CMK (cell line): ENCODE measurements around the gene ZNF736.

- RRBS, result no CpG with 5 or more reads among the region's 39 CpGs
Observed at GRCh38 chr7:64313544-64314726, at the start of gene ZNF736. TSS of gene ZNF736 (plus strand) at chr7:64313961.

- RRBS, result no CpG with 5 or more reads among the region's 7 CpGs
Observed at GRCh38 chr7:64803789-64804402, 9.7 kb downstream of the ZNF138 start.

- RRBS, result no CpG with 5 or more reads among the region's 11 CpGs
Observed at GRCh38 chr7:64888019-64888587, 15.0 kb upstream of the ZNF273 start.

DNA sequence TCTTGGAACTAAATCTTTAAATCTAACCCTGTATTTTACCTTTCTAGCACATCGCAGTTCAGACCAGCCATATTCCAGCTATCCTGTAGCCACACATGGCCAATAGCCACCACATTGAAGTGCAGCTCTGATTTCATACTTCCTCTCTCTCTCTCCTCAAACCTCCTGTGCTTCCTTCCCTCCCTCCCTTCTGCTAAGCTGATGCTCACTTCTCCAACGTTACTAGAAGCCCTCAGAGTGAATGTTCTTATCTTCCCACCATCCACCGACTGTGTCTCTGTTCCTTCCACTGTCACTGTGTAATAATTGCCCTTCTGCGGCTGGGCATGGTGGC lies 574 bp upstream of the ERV3-1 start:
- RRBS, result no CpG with 5 or more reads among the region's 4 CpGs

- RRBS, result 2% methylated on average over 24 of the region's 97 CpGs
Observed at GRCh38 chr7:65037867-65038735, 31.6 kb upstream of the ERV3-1 start.

DNA sequence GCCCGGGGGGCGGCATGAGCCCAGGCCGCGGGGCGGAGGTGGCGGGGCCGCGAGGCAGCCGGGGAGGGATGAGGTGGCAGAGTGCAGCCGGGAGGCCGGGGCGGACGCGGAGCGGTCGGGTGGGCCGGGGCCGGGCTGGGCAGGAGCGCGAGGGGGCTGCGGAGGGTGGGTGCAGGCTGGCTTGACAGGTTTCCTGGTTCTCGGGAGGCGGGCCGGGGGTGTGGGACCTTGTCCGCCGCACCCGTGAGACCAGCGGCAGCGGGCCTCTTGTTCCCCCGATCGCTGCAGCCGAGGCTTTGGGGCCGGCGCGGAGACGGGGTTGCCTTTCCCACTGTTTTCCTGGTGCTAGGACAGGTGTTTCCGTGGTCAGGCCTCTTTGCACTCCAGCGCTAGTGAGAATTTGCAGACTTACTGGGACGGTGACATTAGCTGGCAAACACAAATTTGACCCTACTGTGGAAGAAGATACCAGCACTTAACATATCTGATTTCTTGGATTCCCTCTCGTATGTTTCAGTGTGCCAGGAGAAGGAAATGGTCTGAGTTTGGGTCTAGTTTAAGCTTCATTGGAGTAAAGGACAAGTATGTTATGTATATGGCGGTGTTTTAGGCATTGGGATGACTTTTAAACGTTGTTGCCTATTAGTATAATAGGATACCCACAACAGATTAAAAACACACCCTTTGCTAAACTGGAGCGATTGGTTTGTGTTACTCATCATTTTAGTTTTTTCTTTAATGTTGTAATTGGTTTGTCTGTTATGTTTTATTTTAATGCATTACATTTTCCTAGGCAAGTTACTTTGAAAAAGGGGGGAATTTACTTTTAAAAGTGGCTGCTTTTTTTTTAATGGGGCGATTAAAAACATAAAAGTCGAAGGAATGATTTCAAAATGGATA lies 32.5 kb upstream of the ERV3-1 start:
- RRBS, result 2% methylated on average over 4 of the region's 45 CpGs

DNA sequence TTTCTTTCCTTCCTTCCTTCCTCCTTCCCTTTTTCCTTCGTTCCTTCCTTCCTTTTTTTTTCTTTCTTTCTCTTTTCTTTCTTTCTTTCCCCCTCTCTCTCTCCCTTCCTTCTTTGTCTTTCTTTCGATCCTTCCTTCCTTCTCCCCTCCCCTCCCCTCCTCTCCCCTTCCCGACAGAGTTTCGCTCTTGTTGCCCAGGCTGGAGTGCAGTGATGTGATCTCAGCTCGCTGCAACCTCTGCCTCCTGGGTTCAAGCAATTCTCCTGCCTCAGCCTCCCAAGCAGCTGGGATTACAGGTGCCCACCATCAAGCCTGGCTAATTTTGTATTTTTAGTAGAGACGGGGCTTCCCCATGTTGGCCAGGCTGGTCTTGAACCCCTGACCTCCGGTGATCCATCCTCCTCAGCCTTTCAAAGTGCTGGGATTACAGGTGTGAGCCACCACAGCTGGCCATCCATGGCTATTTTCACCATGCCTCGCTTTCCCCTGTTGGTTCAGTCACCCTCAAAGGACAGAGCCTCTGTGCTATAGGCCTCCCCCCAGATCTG lies 150.2 kb upstream of the VKORC1L1 start:
- RRBS, result no CpG with 5 or more reads among the region's 8 CpGs

GRCh38 chr7:65723383-65723921 lies 149.4 kb upstream of the VKORC1L1 start:
- RRBS, result no CpG with 5 or more reads among the region's 13 CpGs

DNA sequence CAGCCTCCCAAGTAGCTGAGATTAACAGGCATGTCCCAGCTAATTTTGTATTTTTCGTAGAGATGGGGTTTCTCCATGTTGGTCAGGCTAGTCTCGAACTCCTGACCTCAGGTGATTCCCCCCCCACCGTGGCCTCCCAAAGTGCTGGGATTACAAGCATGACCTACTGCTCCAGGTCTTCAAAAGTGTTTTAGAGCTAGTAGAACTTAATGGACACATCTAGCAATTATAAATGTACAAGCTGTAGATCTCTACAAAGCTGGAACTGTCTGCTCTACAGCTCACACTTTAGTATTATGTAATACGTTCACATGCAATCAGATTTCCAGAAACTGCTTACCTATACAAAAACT lies 39.4 kb upstream of the ASL start:
- RRBS, result no CpG with 5 or more reads among the region's 4 CpGs

GRCh38 chr7:66043589-66044185 lies 31.9 kb upstream of the ASL start:
- RRBS, result 79% methylated on average over 12 of the region's 25 CpGs

- RRBS, result no CpG with 5 or more reads among the region's 8 CpGs
Observed at GRCh38 chr7:66076232-66076766, 680 bp downstream of the ASL start.

DNA sequence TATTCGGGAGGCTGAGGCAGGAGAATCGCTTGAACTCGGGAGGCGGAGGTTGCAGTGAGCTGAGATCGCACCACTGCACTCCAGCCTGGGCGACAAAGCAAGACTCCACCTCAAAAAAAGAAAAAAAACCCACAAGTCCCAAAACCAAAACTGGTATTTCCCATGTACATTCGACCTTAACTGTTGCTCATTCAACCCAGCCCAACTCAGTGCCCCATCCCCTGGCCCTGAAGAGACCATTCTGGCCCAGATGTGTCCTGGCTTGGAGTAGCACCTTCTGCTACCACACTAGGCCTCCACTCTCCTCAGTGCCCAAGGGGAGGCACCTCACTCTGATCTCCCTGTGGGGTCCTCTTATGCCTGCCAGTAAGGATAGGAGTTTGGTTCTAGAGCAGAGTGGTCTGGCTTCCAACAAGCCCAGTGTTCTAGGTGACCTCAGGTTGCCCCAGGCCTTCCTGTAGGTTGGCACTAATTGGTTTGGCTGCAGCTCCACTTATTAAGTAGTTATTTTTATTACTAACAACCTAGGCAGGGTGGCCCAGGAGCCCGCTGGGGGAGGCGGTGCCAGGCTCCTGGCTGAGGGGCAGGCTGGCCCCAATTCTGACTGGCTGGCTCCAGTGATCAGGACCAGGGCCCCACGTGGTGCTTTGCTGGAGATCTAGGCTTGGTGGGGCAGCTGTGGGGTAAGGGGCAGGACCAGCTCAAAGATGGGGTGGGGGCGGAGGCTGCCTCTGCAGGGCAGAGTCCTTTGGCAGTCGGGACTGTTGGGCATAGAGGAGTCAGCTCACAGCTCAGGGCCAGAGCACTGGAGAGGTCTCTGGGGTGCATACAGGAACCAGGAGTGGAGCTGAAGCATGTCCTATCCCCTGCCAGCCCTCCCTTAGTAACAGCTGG lies 2.2 kb downstream of the ASL start:
- RRBS, result no CpG with 5 or more reads among the region's 12 CpGs

GRCh38 chr7:66114983-66115768 lies 529 bp downstream of the CRCP start:
- RRBS, result 1% methylated on average over 17 of the region's 44 CpGs

DNA sequence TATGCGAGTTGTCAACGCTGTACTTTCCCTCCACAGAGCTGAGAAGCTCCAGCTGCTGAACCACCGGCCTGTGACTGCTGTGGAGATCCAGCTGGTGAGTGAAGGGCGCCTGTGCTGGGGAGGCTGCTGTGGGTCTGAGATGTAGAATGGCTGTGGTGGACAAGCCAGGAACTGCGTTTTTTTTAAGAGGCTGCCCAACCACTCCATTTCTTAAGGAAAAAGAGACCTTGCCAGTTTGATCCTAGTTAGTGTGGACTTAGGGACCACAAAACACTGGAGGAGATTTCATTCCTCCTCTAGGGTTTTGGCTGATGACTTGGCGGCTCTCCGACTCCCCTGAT lies 30.7 kb downstream of the CRCP start:
- RRBS, result no CpG with 5 or more reads among the region's 7 CpGs

- RRBS, result no CpG with 5 or more reads among the region's 11 CpGs
Observed at GRCh38 chr7:66151835-66152440, 37.3 kb downstream of the CRCP start.

DNA sequence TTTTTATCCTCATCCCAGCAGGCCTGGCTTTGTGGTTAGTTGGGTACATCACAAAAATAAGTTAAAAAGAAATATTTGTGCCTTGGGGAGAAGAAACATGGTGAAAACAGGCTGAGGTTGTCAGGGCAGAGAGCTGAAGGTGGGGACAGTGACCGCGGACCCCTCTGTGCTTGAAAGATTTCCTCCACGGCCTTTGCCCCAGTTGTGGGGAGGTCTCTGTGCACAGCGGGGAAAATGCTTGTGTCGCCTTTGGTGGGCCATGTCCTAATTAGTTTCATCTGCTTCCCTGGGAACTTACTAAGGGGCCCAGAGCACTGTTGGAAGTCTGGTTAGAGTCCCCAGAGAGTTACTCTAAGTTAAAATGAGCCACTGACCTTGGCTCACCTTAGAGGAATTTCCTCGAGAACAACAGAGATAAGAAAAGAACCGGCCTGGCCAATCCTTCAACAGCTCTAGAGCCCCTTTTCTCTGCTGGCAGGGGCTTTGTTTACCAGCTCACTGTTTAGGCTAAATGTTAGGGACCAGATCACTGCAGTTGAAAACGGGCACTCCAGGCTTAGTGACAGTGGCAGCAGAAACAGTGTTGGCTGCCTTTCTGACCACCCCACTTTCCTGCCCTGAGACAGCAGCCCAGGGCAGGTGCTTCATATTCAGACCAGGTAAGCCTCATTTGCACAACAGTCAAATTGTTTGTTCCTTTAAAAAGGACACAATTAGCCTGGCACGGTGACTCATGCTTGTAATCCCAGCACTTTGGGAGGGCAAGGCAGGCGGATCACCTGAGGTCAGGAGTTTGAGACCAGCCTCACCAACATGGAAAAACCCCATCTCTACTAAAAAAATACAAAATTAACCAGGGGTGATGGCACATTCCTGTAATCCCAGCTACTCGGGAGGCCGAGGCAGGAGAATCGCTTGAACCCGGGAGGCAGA lies 38.1 kb downstream of the CRCP start:
- RRBS, result no CpG with 5 or more reads among the region's 14 CpGs

GRCh38 chr7:66209716-66210439 lies 4.7 kb downstream of the TPST1 start:
- RRBS, result no CpG with 5 or more reads among the region's 2 CpGs

DNA sequence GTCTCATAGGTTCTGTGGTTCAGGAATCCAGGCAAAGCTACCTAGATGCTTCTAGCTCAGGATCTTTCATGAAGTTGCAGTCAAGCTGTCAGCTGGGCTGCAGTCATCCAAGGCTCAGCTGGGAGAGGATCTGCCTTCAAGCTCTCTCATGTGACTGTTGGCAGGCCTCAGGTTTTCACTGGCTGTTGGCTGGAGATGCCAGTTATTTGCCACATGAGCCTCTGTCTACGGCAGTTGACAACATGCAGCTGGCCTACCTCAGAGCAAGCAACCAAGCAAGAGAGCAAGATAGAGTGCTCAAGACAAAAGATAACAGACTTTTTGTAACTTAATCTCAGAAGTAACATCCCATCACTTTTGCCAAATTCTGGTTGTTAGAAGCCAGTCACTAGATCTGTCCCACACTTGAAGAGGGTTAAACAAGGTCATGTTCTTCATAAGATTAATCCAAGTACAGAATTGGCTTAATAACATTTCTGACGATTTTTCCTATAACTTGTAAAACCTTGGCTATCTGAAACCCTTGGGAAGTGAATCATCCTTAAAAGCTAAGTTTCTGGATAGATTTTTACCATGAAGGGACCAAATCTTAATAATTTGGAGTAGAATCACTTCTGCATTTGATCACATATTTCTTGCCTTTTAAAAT lies 125.9 kb downstream of the TPST1 start:
- RRBS, result no CpG with 5 or more reads among the region's 2 CpGs

DNA sequence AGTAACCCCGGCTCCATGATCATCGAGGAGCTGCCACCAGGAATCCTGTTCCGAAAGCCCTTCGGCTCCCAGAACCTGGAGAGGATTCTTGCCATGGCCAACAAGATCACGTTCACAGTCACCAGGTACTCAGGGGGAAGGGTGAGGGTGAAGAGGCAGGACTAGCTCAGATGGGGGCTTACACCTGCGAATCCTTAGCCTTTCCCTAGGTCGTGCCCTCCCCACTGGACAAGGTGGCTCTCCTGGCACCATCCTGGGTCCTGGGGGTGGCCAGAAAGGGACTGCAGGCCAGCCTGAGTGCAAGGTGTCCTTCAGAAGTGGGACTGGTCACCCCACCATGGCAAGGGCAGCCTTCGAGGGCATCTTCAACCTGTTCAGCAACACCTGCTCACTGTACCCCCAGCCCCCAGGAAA lies 106.4 kb upstream of the KCTD7 start:
- RRBS, result no CpG with 5 or more reads among the region's 8 CpGs

GRCh38 chr7:66619082-66619500 lies 9.6 kb upstream of the KCTD7 start:
- RRBS, result no CpG with 5 or more reads among the region's 9 CpGs